ENCODE measurements around the genes GBX1, WDR86 and RHEB.

DNA sequence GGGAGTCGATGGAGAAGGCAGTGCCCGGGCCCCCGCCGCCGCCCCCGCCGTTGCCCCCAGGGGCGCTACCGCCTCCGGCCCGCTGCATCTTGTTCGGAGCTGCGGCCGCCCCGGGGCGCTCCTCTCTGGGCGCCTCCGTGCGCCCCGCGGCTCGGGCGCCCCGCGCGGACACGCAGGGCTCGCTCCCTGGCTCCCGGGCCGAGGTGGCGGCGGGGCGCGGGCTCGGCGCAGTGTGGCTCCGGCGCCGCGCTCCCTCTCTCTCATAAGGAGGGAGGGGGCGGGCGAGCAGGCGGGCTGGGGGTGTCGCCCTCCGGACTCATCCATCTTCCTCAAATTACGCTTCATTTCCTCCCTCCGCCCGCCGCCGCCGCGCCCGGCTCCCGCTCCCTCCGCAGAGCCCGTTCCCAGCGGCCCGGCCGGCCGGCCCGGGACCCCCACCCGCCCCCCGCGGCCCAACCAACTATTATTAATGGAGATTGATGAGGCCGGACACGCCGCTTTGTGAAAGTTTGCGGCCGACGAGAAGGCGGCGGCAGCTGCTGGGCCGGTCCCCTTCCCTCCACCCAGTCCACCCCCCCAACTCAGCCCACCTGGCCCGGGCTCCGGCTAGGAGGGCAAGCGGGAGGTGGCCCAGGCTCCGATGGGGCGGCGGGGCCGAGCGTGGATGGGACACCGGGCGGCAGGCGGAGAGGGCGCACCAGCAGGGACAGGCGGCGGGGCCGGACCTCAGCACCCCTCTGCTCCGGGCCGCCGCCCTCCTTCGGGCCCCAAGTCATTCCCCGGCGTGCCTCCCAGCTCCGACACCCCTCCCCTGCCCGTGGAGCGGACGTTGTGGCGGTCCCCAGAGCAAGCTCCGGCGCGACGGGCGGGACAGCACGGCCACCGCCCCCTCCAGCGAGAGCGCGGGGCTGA lies at the start of gene GBX1:
Gene GBX1 (minus strand): TSS at position 234 of the 912 bp plus-strand sequence.
- PRO-cap, result no peak

DNA sequence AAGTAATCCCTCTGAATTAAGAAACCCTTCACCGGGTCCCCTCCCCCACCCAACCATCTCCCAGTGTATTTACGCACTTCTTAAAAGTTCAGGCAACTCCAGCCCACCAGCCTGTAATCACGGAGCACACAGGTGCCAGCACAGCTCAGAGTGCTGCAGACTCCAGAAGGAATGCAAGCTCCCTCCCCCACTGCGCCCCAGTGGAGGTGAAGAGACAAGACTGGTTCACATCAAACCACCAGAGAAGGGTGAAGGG lies 161 bp upstream of the H2BK1 start:
- PRO-cap, result no peak

GRCh38 chr7:151246476-151246902 lies 2.0 kb downstream of the SMARCD3 start:
- PRO-cap, result no peak

DNA sequence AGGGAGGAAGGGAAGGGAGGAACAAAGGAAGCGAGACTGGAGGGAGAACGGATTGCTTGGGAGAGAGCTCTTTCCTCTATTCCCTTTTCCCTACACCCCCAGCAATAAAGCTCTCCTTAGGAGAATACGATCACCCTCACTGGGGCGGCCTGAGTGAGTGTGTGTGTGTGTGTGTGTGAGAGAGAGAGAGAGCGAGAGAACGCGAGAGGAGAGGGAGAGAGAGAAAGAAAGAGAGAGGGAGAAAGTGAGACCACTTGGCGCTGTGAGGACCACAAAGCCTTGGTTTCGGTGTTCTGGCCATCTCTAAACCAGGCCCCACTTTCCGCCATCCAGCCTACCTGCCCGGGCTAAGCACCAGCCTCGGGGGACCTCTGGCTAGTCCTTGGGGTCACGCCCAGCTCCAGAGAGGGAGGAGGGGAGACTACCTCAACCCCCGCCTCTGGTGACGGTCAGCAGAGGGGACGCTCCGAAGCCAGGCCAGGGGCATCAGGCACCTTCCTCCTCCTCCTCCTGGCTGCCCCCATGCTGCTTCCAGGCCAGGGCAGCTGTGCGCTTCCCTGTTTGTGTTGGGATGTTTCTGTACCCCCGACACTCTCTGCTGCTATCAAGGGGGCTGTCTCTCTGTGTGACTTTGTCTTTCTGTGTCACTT lies 3.9 kb upstream of the SMARCD3 start:
- PRO-cap, result bidirectional peak, plus-strand start at position 160 of the sequence, minus-strand start at position 106 of the sequence

DNA sequence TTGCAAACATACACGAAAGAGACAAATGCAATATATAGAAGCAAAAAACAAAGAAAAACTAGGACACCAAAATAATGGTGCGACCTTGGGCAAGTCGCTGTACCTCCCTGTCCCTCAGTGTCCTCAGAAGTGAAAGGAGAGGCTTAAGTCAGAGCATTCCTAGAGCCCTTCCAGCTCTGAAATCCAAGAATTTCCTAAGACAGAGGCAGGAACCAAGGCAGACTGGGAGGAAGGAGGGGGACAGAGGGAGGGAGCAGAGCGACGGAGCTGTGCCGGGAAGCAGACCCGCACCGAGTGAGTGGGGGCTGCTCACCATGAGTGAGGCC lies 4.4 kb upstream of the SMARCD3 start:
- PRO-cap, result unidirectional peak, minus-strand start at position 131 of the sequence

- PRO-cap, result no peak
These were observed 10.3 kb downstream of the NUB1 start for GRCh38 chr7:151351846-151352398.

DNA sequence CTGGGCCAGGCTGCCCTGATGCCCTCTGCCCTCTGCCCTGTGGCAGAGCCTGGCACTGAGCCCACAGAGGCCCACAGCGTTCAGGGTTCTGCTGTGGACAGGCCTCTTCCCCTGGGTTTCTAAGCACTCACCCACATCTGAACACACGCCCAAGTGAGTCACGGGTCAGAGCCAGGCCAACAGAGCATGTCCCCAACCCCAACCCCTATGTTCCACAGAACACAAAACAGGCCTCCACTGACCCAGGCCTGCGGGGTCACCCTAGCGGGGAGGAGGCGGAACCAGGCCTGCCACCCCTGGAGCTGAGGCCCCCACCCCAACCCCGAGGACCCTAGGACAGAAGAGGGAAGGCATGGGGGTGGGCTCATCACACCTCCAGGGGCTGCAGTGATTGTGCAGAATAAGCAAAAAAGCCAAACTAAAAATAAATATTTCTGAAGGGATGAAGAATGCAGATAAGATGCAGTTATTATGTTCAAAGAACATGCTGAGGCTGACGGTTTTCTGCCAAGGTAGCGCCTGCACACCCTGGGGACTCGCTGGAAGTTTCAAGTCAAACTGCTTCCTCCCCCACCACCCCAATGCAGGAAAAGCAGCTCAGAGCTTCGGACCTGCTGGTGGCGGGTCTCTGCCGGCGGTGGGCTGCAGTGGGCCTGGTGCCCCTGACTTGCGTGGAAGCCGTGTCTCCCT lies 5.4 kb downstream of the WDR86 start:
- PRO-cap, result no peak

GRCh38 chr7:151409516-151410632 lies at the start of gene WDR86:
Gene WDR86 (minus strand): TSS chr7:151410038.
- PRO-cap, result no peak

DNA sequence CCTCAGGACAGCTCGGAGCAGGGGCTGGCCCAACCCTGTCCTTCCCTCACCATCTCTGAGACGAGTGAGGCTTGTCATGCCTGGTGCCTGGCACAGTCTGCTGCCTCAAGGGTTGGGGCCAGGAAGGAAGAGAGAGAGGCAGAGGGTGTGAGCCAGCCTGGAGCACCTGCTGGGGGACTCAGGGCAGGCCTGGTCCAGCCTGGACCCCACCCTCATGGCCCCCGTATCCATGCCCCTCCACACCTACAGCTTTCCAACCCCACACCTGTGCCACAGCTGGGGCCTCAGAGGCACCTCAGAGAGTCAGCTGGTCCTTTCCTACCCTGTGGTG lies 6.6 kb downstream of the CRYGN start:
- PRO-cap, result no peak

DNA sequence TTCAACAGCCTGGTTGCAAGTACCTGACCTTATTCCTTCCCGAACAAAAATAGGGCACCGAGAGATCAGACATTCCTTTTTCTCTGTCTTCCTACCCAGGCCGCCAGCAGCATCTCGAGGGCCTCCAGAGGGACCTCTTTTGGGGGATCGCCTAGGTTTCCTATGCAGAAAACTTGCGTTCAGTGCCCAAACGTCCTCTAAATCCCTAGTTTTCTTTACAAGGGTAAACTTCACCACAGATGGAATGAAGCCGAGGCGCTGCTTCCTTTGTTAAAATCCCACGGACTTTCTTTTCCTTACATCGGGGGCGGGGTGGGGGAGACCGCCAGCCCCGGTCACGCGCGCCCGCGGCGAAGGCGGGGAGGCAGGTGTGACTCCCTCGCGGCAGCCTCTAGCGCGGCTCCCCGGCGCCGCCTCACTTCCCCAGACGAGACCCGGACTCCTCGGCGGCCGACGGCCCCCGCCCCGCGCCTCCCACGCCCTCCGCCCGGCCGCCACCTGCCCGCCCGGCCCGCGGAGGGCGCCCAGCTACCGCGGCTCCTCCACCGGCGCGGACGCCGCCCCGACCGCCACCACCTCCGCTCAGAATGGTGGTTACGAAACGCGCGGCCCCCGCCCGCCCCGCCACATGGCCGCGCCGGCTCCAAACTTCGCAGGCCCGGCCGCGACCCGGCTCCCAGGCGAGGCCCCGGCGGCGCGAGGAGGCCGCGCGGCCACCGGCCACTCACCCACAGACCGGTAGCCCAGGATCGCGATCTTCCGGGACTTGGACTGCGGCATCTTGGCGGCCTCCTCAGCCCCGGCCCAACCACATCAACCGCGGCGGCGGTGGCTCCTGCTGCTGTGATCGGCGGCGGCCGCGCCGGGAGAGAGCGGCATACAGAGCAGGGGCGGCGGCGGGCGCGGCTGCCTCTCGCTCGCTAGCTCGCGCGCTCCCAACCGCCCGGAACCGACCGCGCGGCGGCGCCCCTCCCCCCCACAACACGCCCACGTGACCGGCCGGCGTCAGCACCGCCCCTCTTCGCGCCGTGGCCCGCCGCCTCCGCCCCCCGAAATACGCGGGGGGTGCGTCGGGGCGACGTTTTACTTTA lies 618 bp downstream of the RHEB start:
- PRO-cap, result bidirectional peak, plus-strand start at position 418 of the sequence, minus-strand start at position 442 of the sequence; bidirectional peak, plus-strand start at position 585 of the sequence, minus-strand start at position 589 of the sequence; bidirectional peak, plus-strand start at position 808 of the sequence, minus-strand start at position 879 of the sequence; unidirectional peak, minus-strand start at position 975 of the sequence

DNA sequence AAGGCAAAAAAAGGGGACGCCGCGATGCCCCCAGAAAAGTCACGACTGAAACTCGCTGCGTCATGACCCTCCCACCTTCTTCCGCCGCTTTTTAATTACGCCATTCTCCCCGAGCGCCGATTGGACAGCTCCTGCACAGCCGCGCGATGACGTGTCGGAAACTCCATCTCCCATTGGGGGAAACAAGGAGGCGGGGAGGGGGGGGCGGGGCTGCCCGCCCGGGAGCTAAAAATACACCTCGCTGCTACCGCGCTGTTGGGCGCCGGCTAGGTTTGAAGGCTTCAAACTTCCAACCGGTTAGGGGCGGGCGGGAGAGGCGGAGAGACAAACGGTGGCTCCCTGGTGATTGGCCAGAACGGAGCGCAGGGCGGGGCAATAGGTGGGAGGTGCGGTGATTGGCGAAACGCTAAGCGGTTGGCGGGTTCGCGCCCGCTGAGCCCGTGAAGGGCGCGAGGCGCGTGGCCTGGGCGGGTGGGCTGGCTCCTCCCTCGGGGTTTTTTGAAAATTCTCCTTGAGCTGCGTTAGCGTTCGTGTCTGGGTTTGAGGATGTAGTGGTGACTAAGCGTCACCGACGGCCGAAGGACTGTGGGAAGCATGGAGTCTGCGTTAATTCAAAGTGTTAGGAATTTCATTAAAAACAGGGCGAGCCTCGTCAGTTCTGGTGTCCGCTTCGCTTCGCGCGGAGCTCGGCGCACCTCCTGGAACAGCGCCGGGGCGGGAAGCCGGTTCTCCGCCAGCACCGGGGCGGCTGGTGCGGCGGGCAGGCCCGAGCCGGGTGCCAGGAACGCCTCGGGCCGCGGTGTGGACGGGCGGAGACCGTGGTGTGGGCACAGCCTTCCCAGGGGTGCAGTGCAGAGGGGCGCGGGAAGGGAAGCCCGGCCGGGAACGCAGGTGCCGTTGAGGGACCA lies at the start of gene RHEB:
Gene RHEB (minus strand): TSS at position 73 of the 908 bp plus-strand sequence.
- PRO-cap, result bidirectional peak, plus-strand start at position 382 of the sequence, minus-strand start at position 99 of the sequence

DNA sequence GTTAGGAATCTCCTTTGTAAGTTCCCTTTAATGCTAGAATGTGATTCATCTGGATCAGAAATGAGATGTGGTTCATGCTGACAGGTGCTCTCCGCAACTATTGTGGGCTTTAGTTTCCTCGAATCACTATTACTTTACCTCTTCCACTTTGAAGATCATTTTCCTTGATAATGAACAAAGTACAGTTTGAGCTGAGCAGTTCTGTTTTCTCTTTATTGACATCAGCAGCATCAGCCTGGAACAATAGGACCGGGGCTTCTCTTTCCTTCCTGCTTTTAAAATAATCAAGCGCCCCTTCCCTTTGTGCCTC lies 66.8 kb upstream of the RHEB start:
- PRO-cap, result no peak

DNA sequence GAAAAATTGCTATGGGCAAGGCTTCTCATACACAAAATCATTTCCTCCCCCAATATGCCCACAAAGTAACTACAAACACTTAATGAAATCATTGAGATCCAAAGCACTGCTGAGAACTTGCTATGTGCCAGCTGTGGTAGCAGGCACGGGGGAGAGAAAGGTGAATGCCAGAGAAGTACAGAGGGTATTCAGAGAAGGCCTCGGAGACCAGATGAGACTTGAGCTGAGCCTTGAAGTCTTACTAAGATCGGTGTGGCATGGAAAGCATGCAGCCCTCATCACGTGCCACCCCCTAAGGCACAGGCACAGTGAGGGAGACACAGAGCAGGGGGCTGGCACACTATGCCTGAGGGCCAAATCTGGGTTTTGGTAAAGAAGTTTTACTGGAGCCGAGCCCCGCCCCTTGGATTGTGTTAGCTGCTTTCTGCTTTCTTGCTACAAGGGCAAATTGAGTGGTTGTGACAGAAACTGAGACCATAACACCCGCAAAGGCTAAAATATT lies 109.1 kb upstream of the RHEB start:
- PRO-cap, result no peak

DNA sequence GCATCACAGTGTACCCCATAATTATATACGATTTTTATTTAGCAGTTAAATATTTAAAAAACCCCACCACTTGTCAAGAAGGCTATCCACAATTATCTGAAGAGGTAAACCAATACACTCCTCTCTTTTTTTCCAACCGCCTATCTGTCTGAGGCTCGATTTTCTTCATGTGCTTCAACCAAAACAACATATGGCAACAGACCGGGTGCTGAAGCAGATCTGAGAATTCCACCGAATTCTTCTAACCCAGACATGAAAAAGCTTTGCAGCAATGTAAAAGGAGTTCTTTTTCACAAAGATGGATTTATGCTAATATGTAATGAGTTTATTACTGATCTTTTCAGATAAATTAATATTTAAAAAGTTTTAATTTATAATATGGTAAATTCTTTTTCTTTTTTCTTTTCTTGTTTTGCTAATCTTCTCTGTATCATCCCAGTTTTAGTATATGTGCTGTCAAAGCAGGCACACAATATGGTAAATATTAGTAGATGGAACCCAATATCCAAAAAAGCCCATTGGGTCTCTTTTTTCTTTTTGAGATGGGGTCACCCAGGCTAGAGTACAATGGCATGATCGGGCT lies 132.5 kb upstream of the RHEB start:
- PRO-cap, result no peak

GRCh38 chr7:151705679-151706335 lies 171.1 kb downstream of the PRKAG2 start:
- PRO-cap, result no peak

GRCh38 chr7:151715549-151716538 lies 161.1 kb downstream of the PRKAG2 start:
- PRO-cap, result no peak

DNA sequence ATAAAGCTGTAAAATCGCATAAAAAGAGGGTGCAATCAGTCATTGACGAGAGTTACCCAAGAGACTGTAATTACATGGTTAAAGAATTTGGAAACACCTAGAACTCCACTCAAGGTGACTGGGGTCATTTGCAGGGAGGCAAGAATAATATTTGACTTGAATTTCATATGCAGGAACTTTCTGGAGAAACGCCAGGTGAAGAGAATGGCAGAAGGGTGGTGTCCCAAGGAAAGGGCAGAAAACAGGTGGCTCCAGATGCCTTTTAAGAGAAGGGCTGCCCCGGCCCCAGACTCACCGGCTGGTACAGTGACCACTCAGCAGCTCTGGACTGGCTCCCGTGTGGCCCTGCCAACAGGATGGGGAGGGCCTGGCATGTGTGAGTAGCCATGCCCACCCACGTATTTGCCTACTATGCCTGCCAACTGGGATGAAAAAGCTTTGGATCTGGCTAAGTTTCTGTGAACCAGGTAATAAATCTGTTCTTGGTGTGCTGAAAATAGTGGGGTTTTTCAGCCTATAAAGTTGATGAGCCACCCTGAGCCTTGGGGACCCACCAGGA lies 159.5 kb downstream of the PRKAG2 start:
- PRO-cap, result no peak

DNA sequence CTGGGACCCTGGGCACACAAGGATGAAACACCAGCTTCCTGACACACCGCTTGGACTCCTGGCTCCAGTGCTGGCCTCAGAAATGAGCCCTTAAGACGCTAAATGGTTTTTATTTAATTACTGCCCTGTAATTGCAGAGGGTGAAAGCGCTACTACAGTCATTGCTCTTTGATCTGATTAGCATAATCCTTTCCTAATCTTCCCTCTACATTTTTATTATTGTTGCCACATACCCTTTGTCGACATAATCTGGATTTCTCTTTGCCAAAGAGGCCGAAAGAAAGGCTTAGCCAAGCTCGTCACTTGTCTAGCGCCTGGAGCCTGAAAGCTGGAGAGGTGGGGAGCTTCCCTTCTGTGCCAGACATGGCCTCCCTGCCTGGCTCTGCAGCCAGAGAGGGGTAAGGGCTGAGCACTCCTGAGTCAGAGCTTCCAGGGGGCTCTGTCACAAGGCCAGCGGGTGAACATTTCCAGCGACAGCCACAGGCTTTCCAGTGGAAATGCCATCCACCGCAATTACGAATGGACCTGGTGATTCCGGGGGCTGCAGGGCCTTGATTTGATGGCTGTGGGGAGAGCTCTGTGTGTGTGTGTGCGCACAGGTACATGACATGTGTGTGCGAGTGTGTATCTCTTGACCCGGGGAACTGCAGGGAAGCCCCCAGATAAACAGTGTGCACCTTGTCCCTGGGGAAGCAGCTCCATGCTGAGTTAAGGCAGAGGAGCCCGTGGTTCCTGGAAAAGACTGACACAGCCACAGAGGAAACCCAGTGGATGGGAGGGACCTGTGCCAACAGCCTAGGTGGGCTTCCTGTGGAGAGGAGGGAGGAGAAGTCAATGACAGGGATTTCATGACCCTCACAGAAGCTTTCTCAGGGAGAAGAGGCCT lies 145.7 kb downstream of the PRKAG2 start:
- PRO-cap, result no peak

- PRO-cap, result no peak
These were observed 133.3 kb downstream of the PRKAG2 start for GRCh38 chr7:151743458-151744112.

- PRO-cap, result no peak
These were observed 107.7 kb downstream of the PRKAG2 start for GRCh38 chr7:151768991-151769887.